Left cardiac atrium (tissue), 1 donor: Measurements from ENCODE around the gene PLCXD1.

DNA sequence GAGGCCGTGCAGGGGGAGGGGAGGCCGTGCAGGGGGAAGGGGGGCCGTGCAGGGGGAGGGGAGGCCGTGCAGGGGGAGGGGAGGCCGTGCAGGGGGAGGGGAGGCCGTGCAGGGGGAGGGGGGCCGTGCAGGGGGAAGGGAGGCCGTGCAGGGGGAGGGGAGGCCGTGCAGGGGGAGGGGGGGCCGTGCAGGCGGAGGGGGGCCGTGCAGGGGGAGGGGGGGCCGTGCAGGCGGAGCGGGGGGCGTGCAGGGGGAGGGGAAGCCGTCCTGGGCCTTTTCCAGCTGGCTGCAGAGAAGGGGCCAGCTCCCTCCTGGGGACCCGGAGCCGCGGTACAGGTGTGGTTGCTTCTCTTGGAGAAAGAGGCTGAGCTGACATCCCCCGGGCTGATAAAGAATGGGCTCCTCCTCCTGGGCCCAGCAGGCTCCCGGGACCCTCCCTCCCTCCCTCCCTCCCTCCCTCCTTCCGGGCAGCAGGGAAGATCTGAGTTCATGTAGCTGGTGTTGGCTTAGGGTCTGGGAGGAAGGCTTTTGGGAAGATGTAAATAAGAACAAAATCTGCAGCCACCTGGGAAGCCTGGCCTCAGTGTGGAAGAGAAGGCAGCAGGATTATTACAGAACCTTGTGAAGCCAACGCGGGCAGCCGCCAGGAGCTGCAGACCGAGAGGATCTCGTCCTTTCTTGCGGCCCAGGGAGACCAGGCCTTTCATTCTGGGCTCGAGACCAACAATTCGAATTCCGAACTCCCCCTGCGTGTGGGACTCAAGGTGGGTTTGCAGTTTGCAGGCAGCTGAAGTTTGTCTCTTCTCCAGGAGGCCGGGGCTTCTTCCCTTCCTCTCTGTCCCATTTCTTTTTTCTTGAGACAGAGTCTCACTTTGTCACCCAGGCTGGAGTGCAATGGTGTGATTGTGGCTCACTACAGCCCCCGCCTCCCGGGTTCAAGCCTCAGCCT is at the start of gene PLCXD1:
Gene PLCXD1 (plus strand): TSS at position 461 of the 949 bp plus-strand sequence.
- PRO-cap, result no peak

GRCh38 chrX:308966-309564 is 9.5 kb downstream of the GTPBP6 start:
- PRO-cap, result no peak

DNA sequence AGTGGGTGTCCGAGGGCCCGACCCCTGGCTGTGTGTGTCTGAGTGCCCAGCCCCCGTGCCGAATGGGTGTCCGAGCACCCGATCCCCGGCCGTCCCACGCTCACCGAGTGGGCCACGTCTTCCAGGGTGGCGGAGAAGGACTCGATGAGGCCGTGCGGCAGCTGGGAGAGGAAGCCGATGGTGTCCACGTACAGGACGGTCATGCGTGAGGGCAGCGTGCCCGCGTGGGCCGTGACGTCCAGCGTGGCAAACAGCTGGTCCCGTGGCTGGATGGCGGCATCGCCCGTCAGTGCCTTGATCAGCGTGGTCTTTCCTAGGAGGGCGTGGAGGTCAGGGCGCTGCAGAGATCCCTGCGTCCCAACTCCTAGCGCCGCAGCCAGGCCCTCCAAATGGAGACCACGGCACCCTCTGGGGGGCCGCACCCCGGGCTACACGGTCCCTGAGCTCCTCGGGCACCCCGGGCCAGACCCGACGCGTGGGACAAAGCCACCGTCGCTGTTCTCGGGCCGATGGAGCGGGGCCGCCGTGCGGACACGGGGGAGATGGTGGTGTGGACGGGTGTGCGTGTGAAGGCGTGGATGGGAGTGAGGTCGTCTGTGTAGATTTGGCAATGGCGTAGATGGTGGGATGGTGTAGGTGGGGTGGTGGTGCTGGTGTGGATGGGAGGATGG is 7.1 kb downstream of the GTPBP6 start:
- PRO-cap, result no peak

DNA sequence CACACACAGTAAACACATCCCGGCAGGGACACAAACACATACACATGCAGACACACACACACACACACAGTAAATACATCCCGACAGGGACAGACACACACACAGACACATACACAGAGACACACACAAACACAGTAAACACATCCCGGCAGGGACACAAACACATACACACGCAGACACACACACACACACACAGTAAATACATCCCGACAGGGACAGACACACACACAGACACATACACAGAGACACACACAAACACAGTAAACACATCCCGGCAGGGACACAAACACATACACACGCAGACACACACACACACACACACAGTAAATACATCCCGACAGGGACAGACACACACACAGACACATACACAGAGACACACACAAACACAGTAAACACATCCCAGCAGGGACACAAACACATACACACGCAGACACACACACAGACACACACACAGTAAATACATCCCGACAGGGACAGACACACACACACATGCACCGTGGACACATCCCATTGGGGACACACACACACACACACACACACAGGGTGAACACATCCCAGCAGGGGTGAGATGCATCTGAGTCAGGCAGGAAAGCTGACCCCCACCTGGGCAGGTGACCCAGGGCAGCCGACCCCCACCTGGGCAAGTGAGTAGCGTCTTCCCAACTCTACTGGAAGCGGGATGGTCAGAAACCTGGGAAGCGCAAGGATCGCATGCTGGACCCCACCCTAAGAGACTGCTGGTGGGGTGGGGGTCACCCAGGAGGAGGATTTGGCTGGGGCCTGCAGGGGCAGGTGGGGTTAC is 2.6 kb downstream of the GTPBP6 start:
- PRO-cap, result no peak

DNA sequence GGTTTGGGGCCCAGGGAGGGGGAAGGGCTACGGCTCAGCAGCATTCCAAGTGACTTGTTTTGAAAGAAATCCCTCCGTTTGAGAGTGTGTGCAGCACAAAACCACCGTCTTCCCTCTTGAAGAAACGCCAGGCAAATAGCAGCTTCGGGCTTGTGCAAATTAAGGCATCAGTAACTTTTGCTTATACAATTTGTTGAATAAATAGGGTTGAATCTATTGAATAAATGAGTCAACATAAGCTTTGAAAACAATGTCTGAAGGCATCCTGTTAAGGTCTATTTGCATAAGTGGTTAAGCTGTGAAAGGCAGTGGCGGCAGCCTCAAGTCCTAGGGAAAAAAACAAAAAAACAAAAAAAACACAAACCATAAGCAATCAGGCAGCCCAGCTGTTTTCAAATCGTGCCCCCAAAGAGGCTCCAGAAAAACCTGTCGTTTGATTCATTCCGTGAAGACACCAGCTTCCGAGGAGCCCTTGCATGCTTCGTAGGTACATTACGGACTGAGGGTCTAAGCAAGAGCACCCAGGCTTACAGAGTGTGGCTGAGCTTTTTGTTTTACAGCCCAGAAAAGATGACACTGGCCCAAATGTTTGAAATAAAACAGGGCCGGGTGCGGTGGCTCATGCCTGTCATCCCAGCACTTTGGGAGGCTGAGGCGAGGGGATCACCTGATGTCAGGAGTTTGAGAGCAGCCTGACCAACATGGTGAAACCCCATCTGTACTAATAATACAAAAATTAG is 103.7 kb downstream of the CRLF2 start:
- PRO-cap, result no peak

- PRO-cap, result no peak
Observed at GRCh38 chrX:1206210-1206703, 6.2 kb downstream of the CRLF2 start.

DNA sequence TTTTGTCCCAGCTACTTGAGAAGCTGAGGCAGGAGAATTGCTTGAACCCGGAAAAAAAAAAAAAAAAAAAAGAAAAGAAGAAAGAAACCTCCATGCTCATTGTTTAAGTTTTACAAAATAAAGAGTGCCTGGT is 215 bp downstream of the CRLF2 start:
- PRO-cap, result no peak

DNA sequence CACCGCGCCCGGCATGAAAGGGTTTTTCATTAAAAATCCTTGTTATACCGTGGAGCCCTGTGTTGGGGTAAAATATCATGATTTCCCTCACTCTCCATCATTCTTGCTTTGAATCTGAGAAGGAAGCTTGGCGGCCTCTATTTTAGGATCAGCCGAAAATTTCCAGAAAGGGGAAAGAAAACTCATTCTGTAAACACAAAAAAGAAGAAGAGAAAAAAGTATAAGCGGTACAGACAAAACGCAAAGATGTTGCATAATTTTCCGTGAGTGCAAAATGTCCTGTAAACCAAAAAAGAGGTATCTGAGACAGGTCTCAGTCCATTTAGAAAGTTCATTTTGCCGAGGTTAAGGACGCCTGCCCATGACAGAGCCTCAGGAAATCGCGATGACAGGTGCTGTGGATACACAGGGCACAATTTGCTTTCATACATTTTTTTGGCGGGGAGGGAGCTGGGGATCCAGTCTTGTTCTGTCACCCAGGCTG is 5.3 kb downstream of the CSF2RA start:
- PRO-cap, result no peak

- PRO-cap, result no peak
Observed at GRCh38 chrX:1306572-1307146, 29.9 kb upstream of the IL3RA start.

DNA sequence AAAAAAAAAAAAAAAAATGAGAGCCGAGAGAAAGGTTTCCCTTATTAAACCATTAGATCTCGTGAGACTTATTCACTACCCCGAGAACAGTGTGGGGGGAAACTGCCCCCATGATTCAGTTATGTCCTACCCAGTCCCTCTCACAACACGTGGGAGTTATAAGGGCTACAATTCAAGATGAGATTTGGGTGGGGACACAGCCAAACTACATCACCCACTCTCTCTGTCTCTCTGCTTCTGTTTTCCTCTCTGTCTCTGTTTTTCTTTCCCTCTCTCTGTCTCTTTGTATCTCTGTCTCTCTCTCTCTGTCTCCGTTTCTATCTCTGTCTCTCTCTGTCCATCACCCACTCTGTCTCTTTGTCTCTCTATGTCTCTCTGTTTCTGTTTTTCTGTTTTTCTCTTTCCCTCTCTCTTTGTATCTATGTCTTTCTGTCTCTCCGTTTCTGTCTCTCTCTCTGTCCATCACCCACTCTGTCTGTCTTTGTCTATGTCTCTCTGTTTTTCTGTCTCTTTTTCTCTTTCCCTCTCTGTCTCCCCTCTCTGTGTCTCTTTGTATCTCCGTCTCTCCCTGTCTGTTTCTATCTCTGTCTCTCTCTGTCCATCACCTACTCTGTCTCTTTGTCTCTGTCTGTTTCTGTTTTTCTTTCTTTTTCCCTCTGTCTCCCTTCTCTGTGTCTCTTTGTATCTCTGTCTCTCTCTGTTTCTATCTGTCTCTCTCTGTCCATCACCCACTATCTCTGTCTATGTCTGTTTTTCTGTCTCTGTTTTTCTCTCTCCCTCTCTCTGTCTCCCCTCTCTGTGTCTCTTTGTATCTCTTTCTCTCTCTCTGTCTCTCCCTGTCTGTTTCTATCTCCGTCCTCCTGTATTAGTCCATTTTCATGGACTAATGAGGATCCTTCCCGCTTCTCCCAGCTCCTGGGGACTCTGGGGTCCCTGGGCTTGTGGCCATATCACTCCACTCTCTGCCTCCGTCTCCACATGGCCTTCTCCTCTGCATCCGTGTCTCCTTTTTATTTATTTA is 25.5 kb downstream of the IL3RA start:
- PRO-cap, result no peak

DNA sequence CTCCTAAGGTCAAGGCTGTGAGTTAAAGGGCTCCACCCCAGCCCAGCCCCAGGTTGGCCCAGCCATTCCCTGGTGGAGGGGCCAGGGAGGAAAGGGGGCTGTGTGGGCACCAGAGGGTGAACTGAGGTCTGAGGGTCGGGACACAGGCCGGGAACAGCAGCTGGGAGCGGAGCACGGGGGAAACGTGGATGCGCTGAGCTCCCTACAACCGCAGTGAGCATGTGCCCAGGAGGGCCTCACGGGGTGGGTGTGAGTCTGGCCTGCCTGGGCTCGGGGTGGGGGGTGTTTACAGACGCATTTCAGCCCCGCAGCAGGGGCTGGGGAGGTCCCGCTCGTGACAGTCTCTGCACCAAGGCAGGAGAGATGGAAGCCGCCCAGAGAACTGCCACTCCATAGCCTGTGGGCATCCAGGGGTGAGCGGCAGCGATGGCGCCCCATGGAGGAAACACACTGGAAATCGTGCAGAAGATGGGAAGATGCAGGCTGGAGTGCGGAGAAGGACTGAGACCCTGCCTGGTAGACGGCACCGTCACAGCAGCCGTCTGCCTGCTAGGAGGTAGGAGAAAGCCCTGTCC is 9.8 kb upstream of the SLC25A6 start:
- PRO-cap, result no peak

DNA sequence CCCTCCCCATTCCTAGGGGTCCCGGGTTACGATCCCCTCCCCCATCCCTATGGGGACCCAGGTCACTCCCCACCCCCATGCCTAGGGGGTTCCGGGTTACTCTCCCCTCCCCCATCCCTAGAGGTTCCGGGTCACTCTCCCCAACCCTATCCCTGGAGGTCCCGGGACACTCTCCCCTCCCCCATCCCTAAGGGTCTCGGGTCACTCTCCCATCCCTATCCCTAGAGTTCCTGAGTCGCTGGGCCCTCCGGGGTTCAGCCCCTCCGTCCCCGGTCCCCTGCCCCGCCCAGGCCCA is 317 bp downstream of the ASMTL start:
- PRO-cap, result no peak

DNA sequence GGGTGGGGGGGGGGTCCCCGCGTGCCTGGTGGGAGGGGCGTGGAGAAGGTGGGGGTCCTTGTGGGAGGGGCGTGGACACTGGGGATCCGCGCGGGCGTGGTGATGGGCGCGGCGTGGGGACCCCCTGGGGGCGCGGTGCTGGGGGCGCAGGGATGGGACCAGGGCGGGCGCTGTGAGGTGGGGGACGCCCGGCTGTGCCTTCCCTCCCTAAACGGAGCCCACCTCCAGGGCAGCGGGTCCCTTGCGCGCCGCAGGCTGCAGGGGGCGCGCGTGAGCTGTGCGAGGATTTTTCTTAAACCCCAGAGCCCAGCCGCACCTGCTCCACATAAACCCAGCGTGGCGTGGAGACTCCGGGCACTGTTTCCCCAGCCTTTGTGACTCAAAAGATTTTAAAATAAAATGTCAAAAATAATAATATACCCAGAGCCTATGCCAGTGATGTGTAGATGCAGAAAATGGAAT is 1.4 kb upstream of the ASMTL start:
- PRO-cap, result no peak

GRCh38 chrX:1468272-1468900 is 15.7 kb upstream of the ASMTL start:
- PRO-cap, result no peak

DNA sequence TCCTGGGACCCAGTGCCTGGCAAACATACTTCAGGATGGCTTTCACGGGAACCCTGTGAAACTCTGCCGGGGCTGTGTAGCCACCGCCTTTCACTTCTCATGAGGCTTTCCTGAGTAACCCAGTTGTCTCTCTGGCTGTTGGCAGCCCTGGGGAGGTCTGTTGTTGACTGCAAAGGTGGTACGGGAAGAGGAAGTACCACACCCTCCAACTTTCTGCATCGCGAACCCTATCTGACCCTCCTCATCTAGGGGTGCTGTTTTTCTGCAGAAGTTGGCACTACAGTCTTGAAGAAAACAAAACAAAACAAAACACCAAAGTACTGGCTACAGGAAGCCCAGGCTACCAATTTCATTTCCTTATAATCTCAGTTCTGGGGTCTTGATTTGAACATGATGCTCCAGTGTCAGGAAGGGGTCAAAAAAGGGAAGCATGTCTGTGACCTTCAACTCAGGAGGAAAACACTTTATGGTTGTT is 18.0 kb upstream of the P2RY8 start:
- PRO-cap, result no peak

DNA sequence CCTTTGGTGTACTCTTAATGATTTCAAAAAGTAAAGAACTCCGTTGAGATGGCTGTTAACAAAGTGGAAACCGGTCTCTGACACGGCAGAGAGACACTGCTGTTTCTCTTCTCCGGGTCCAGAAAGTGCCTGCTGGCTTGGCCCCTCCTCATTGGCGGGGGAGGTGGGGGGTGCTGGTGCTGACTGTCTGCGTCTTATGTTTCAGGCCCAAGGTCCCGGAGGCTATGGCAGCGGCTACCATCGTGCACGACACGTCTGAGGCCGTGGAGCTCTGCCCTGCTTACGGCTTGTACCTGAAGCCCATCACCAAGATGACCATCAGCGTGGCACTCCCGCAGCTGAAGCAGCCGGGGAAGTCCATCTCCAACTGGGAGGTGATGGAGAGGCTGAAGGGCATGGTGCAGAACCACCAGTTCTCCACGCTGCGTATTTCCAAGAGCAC is 1.9 kb downstream of the AKAP17A start:
- PRO-cap, result no peak

DNA sequence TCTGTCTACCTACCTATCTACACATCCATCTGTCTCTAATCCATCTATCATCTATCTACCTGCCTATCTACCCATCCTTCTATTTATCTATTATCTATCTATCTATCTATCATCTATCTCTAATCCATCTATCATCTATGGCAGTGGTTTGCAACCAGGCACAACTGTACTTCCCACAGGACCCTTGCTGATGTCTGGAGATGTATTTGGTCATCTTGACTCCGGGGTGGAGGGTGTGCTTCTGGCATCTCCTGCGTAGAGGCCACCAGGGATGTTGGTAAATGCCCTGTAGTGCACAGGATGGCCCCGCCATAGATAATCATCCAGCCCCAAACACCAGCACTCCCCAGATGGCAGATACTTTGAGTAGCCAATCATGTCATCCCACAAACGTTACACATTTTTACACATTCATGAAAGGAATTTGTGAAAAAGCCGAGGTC is 306.7 kb downstream of the DHRSX start:
- PRO-cap, result no peak

DNA sequence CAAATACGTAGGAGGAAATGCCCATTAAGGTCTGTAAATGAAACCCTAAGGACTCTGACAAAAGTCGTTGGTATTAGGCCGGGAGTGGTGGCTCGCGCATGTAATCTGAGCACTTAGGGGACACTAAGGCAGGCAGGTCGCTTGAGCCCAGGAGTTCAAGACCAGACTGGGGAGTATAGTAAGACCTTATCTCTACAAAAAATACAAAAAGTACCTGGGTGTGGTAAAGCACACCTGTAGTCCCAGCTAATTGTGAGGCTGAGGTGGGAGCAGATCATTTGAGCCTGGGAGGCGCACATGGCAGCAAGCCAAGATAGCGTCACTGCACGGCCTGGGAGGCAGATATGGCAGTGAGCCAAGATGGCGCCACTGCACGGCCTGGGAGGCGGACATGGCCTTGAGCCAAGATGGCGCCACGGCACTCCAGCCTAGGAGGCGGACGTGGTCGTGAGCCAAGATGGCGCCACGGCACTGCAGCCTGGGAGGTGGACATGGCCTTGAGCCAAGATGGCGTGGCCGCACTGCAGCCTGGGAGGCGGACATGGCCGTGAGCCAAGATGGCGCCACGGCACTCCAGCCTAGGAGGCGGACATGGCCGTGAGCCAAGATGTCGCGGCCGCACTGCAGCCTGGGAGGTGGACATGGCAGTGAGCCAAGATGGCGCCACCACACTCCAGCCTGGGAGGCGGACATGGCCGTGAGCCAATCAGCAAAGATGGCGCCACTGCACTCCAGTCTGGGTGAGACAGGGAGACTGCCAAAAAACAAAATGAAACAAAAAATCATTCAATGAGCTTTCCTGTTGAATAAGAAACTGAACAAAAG is 247.7 kb downstream of the DHRSX start:
- PRO-cap, result no peak

DNA sequence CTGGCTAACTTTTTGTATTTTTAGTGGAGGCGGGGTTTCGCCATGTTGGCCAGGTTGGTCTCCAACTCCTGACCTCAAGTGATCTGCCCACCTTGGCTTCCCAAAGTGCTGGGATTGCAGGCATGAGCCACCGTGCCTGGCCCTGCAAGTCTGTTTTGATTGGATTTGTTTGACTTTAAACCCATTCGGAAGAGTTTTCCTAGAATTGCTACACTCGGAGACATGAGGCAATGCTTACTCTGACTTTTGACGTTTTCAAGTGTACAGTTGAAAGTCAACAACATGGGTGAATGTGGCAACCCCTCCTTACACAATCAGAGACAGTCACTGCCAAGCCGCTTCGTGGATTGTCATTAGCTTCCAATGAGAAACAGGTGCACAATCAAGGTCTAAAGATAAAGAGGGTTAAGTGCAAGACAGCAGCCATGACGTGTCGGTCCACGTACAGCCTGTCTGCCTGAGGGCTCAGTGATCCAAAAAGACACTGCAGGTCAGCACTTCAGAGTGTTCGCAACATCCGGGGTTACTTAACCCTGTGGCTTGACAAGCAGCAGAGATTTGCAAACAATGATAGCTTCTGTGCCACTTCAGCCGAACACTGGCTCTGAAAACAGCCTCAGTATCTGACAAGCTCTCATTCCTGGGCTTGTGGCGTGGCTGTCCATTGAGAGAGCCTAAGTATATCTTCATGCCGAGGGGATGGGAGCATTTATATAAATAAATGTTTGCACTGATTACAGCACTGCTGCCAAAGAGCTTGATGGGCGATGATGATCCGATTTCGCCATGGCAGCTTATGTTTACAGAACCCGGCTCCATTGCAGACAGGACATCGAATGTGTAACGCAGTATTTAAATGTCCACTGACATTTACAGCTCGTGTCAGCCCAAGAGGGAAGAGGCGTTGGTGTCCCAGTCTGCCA is 180.1 kb downstream of the DHRSX start:
- PRO-cap, result no peak

DNA sequence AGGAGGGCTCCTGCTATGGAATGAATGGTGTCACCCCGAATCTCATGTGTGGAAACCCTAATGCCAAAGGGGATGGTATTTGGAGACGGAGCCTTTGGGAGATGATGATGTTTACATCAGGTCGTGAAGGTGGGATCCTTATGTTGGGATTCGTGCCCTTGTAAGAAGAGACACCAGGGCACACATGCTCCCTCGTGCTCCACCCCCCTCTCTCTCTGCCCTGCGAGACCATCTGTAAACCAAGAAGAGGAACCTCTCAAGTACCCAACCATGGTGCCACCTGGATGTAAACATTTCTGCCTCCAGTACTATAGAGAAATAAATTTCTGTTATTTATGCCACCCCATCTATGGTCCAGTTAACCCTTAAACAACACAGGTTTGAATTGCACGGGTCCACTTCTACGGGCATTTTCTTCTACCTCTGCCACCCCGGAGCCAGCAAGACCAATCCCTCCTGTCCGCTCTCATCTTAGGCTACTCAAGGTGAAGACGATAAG is 179.3 kb downstream of the DHRSX start:
- PRO-cap, result no peak